ENCODE measurements around the genes FAM20A, ABCA8 and ABCA9.

GRCh38 chr17:68595414-68596267 lies 5.5 kb downstream of the FAM20A start:
- PRO-cap: no peak

DNA sequence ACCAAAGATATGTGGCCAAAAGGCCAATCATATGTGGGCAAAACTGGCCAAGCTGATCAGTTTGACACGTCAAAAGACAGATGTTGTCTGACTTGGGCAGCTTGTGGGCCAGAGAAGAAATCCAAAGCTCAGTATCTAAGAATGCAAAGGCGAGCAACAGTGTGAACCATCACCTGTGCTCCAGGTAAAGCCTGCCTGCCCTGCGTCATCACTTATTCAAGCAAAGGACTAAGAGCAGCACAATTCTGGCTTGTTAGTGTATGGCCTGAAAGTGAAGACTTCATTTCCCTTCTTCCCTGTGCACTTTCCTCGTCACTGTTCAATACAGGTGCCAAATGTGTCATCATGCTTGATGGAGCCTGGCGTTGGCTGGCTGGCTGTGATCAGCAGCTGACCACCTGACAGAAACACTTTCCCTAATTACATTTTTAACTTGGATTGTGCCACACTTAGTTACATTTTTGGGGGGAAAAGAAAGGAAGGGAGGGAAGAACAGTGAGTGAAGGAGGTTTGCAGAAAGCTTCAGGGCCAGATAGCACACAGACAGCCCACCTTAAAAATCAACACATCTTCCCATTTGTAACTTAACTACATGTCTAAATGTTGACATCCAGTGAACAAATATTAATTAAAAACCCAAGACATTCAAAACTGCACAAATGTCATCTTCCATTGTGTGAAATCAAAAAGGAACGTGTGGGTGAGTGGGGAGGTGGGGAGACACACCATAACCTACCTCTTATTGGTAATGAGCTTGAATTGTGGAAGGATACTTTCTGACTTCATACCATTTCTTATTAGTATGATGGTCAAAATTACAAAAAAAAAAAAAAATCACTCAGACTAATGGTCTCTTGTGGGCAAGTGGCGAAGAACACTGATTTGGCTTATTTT lies 4.5 kb downstream of the FAM20A start:
- PRO-cap: no peak

DNA sequence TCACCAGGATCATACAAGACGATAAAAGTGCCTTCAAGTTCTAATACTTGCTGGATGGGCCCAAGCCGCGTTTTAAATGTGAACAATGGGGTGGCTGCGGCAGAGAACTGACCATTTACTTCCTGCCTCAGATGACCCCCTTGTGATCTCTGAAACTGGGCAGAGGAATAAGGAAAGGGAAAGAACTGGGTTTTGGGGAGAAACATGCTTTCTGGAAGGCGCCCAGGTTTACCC lies 1.7 kb downstream of the FAM20A start:
- PRO-cap: bidirectional peak, plus-strand start outside the sequence, minus-strand start at position 109 of the sequence

DNA sequence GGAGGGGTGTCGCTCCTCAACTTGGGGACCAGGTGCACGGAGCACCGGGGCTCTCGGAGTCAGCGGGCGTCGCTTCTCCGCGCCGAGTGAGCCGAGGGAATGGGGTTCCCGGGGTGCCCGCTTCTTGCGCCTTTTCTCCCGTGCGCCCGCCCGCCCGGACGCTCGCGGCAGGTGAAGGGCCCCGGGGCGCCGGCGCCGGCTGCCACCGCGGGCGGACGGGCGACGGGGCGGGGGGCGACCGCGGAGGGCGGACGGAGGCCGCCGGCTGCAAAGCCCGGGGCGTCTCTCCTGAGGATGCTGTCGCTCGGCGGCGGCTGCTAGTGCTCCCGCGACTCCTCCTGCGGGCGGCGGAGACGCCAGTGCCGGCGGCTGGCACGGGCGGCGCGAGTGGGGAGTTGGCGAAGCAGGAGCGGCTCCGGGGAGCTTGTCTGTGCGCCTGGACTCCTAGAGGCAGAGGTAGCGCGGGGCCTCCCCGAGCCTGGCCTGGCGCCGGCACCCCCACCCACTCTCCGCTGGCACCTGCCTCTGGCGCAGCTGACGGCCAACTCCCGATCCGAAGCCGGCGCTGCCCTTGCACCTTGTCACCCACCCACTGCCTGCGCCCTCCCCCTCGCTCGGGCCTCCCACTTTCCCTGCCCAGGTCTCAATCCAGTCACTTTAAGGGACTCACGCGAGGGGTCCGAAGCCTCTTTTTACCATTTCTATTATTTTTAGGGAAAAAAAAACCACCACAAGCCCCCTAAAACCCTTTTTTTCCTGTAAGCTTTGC lies at the start of gene FAM20A:
FAM20A (minus strand) TSS at position 547 of the 769 bp plus-strand sequence.
- PRO-cap: bidirectional peak, plus-strand start at position 222 of the sequence, minus-strand start at position 88 of the sequence; bidirectional peak, plus-strand start at position 359 of the sequence, minus-strand start at position 290 of the sequence; bidirectional peak, plus-strand start at position 548 of the sequence, minus-strand start at position 527 of the sequence

DNA sequence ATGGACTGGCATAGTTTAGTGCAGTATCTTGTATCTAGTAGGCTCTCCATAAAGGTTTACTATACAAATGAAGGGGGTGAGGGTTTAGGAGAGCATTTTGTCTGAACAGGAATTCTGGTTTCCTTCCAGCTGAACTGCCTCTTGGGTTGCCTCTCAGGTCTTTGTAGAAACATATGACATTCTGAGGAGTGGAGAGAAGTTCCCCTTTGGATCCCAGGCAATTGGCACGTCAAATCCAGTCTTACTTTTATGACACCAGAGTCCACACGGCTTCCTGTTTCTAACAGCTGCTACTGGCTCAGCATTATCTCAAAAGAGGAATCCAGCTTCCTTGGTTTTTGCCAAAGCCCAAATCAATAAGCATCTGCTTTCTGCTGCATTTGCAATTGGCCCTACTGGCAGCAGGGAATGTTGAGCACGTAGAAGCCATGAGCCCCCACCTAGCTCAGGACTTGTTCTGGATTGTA lies 97.6 kb upstream of the FAM20A start:
- PRO-cap: no peak

DNA sequence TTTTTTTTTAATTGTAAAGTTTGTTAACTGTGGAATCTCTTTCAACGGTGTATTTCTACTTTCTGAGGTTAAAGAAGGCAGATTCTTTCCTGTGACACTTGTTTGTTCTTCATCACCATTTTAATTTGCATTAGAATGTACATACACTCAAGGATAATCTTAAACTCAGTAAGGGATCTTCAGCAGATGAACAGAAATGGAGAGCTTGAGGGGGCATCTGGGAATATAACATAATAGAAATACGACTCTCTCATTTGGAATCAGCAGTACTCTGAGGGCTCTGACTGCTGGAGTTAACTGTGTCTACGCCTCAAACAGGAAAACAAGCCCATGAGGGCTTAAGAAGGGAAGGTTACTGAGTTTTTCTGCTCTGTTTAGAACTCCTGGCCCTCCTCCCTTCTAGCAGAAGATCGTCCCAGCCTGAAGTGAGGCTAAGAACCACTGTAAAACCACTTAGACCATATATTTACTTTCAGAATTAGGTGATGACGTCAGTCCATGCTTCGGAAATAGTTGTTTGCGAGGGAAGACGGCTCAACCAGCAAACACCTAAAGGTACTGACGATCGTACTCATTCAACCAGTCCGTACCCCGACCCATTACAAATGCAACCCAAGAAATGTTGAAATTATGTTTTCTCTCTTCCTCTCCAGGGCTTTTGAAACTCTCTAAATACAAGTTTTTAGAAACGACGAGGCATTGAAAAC lies 148.6 kb upstream of the FAM20A start:
- PRO-cap: no peak

DNA sequence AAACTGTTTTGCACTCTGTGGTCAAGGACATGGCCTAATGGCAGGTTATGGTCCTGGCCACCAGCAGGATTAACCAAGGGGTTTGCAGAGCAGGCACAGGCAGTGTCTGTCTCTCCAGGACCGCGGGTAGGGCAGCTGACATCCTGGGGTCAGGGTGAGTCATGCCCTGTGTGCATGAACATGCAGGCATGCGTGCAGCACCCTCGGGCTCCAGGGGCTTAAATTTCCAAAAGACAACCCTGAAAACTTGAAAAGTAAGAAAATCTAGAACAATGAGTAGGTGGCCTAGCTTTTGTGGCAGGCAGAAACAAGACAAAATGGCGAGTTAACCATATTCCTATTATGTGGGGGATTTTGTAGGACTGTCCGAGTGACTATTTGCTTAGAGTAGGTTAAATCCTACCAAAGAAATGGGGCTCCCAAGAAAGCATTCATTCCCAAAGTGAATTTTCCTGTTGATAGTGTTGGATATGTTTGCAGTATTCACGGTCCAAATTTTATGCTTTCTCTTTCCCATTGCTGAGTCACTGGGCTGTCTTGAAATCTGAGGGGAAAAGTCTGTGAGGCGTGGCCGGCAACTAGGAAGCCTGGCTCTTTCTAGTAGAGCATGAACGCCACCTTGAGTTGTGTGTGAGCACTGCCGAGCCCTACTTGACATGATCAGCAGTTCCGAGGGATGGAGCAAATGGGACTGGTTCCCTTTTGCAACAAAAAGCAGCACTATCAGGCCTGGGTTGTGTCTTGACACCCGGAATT lies 158.4 kb upstream of the FAM20A start:
- PRO-cap: no peak

- PRO-cap: no peak
Observed at GRCh38 chr17:68840165-68840578, 115.0 kb downstream of the ABCA8 start.

- PRO-cap: no peak
Observed at GRCh38 chr17:68955150-68955701, at the start of gene ABCA8. TSS of gene ABCA8 (minus strand) at chr17:68955392.

- PRO-cap: no peak
Observed at GRCh38 chr17:69060760-69061298, at the start of gene ABCA9. TSS of gene ABCA9 (minus strand) at chr17:69060927.

- PRO-cap: no peak
Observed at GRCh38 chr17:69084840-69085476, 24.2 kb upstream of the ABCA9 start.

- PRO-cap: no peak
Observed at GRCh38 chr17:69087690-69088382, 27.1 kb upstream of the ABCA9 start.

DNA sequence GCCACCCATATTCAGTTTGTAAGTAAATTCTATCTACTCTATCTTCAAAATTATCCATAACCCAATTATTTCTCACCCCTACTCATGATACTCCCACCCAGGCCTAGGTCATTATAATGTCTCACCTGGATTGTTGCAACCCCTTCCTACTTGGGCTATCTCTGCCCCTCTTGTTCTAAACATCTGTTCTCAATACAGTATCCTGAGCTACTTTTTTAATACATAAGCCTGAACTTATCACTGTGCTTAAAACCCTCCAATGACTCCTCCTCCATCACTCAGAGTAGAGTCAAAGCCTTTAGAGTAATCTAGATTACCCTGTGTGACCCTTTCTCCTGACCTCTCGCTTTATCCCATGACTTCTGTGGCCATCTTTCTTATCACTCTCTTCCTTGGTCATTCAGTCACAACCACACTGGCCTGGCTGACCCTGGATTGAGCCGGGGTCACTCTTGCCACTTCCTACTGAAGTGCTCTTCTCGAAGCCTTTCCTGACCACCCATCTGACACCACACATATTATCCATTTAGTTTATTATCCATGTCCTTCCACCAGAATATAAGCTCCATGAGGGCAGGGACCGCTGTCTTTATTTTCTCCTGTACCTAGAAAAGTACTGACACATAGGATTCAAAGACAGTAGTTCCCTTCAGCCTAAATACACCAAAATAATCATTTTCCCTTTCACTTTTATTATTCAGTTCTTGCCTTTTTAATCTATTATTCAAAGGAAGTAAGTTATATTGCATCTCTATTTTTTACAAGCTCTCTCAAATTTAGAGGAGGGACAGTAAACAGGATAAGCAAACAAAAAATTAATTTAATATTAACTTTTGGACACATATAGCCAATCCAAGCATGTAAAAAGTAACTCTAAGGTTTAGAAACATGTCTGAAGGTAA lies 28.0 kb upstream of the ABCA9 start:
- PRO-cap: no peak

DNA sequence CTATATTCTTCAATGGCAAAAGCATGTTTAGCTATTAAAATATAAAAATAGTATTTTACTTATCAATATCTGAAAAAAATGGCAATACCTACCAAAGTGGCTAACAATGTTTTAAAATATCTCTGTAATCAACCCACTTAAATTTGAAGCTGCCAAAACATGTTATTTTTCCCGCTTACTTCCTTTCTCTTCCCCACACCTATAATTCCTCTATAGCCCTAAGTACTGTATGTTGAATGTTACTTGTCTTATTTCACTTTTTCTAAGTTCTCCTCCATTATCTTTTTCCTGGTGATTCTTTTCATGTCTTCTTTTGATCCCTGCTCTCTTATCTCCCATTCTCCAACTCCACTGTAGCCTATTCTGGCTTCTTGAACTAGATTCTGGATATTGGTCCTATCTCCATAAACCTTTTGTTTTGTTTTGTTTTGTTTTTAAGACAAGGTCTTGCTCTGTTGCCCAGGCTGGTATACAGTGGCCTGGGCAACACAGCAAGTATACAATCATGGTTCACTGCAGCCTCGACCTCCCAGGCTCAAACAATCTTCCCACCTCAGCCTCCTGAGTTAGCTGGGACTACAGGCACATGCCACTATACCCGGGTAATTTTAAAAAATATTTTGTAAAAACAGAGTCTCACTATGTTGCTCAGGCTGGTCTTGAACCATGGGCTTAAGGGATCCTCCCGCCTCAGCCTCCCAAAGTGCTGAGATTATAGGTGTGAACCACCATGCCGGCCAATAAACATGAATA lies 19.8 kb upstream of the ABCA10 start:
- PRO-cap: no peak

GRCh38 chr17:69325851-69326382 lies 1.0 kb downstream of the ABCA5 start:
- PRO-cap: no peak

DNA sequence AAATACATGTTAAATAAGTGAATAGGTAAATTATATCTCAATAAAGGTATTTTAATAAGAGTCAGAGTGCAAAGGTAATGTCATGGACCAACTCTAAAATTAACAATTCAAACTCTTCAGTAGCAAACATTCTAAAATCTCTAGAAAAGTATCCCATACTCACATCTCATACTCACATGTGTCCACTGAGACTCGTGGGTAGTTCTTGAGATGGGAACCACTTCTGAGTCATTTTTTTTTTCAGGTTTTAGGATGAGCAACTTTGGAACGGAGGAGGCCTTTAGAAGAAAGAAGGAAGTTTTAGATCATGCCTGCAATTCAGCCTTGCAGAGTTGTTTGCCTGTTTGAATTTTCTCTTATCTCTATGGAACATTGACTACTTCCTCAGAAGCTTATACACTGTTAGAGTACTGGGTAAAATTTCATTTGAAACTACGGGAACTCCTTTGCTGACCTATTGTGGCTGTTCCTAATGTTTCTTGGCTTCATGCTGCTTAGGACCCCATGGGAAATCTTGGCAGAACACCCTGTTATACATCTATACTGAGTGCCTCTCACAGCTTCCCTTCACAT lies 70.7 kb downstream of the MAP2K6 start:
- PRO-cap: no peak

- PRO-cap: no peak
Observed at GRCh38 chr17:69606993-69607640, 192.6 kb downstream of the MAP2K6 start.

DNA sequence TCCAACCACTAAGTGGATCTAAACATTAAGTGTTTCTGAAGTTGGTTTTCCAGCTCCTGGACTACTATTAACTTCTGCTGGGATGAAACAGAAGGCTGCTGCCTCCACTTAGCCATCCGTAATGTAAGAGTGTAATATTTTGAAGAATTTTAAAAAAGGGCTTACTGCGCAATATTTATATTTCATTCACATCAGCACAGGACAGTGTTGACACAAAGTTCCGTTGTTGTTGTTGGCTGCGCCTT lies 167.7 kb upstream of the KCNJ16 start:
- PRO-cap: no peak

GRCh38 chr17:70099027-70099858 lies 24.2 kb downstream of the KCNJ16 start:
- PRO-cap: no peak

DNA sequence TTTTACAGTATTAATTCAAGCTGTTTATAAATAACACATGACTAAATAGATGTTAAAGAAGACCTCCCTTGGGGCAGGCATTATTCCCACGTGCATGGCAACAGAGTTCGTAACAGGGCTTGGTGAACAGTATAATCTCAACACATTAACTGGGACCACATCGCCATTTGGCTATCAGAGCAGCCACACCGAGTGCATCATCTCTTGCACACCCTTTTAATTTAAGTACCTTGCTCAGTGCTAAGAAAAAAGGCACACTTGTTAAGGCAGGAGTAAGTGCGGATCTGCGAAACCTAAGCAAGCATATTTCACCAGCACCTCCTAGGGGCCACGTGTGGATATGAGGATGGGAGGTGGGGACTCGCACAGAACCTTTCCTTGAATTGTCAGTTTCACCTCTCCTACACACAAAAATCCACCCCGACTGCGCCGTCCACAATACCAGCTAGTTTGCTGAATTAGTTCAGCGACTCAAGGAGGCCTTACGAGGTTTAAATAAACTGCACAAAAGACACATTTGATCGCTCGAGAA lies 1.4 kb upstream of the KCNJ2 start:
- PRO-cap: no peak

Data from sternocleidomastoid (tissue), 1 donor.